Measurements from ENCODE around the genes CYP4F11, OR10H4, HSH2D and FAM32A.

DNA sequence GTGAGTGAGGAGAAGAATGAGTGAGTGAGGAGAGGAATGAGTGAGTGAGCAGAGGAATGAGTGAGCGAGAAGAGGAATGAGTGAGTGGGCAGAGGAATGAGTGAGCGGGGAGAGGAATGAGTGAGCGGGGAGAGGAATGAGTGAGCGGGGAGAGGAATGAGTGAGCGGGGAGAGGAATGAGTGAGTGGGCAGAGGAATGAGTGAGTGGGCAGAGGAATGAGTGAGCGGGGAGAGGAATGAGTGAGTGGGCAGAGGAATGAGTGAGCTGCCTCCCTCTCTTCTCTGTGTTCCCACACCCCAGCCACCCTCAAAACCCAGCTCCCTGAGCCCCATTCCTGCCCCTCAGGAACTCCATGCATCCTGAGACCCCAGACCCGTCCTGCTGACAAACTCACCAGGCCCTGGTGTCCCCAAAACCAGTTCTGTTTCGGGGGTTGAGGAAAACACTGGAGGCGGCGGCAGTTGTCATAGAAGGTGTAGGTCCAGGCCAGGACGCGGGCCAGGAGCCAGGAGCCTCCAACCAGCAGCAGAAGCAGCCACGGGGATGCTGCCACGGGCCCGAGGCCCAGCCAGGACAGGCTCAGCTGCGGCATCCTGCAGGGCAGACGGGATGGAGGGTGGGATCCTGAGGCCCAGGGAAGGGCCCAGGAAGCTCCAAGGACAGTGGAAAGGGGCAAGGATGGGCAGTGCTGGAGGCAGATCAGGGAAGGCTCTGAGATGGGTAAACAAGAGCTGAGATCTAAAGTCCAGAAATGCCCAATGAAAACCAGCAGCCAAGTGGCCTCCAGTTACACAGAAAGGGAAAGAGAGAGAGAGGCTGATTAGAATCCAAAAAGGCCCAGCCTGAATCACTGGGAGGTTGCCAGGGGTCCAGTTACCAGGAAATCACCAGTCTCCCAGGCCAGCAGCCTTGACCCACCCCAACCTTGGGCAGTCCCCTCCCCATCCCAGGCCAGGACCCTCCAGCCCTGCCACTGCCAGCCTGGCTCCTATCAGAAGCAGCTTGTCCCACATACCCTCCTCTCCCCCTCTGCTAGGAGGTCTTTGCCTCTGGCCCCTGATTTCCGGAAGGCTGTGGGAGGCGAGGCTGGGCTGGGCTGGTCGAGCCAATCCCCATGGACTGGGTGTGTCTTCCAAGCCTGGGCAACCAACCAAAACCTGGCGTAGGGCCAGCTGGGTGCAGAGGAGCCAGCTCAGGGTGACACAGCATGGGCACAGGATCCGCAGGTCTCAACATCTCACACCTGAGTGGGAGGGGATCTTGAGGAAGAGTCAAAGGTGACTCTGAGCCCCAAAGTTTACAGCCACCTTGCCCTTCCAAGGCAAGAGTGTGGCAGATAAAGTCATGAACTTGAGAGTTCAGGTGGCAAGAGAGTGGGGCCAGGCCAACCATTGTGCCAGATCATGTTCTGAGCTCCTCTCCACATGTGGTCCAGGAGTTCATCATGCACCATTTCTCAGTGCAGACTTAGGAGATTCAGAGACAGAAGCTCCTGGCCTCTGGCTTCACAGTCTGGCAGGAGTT, at the start of gene CYP4F11:
CYP4F11 (minus strand) TSS at position 714 of the 1,525 bp plus-strand sequence.
- PRO-cap, 6 experiments = peak in 1 of 6 experiments; most common plus-strand start position 1,182 of the sequence (in 1); most common minus-strand start position 1,076 of the sequence (in 1)
- RAMPAGE, long total RNA, 2 experiments = start-site peak on the minus strand in 1 of 2 experiments, centred at position 1,054 of the sequence, 17 reads per replicate
- RRBS = no CpG with 5 or more reads among the region's 22 CpGs

DNA sequence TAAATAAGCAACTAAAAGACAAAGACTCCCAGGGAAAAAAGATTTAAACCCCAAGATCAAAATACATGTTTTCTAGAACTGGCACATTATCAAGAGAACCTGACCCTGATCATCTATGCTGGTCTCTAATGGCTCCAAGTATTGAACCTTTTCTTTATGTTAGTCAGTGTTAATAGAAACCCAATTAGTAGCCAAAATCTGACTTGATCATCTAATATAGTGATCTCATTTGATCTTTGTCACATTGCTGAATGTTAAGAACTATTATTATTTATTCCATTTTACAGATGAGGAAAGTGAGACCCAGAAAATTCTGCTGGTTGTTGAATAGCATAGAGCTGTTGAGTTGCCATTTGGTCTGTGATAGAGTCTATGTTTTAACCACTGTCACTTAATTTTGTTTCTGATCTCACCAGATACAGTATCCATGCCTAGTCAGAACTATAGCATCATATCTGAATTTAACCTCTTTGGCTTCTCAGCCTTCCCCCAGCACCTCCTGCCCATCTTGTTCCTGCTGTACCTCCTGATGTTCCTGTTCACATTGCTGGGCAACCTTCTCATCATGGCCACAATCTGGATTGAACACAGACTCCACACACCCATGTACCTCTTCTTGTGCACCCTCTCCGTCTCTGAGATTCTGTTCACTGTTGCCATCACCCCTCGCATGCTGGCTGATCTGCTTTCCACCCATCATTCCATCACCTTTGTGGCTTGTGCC, at the start of gene OR10H4:
OR10H4 (plus strand) TSS at position 428 of the 724 bp plus-strand sequence.
- PRO-cap, 6 experiments = no peak in any of the 6 experiments
- RAMPAGE, long total RNA, 2 experiments = no peak in any of the 2 experiments
- RRBS = no CpG with 5 or more reads among the region's 2 CpGs

GRCh38 chr19:15956057-15956572, 7.3 kb downstream of the OR10H4 start:
- PRO-cap, 6 experiments = no peak in any of the 6 experiments
- RAMPAGE, long total RNA, 2 experiments = no peak in any of the 2 experiments
- RRBS = no CpG with 5 or more reads among the region's 4 CpGs

DNA sequence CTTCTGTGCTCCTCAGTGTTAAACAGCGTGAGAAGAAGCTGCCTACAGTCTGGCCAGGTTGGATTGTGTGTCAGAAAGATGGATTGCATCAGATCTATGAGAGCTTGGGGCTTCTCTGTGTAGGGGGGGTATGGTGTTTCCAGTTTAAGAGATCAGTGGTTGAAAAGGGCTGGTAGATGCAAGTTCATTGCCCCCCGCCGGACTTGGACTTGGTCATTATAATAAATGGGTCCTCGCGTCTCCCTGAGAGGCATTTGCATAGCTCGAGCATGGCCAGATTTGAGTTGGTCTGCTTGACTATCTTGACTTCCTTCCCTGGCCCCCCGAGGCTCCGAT, 52.8 kb downstream of the OR10H4 start:
- PRO-cap, 6 experiments = peak in 1 of 6 experiments; most common minus-strand start position 204 of the sequence (in 1)
- RAMPAGE, long total RNA, 2 experiments = no peak in any of the 2 experiments
- RRBS = no CpG with 5 or more reads among the region's 8 CpGs

- PRO-cap, 6 experiments = no peak in any of the 6 experiments
- RAMPAGE, long total RNA, 2 experiments = no peak in any of the 2 experiments
- RRBS = no CpG with 5 or more reads among the region's 21 CpGs
Measured at GRCh38 chr19:16014765-16015826, 61.2 kb upstream of the TPM4 start.

- PRO-cap, 6 experiments = peak in 2 of 6 experiments; most common plus-strand start chr19:16070559 (in 1); most common minus-strand start chr19:16070536 (in 2)
- RAMPAGE, long total RNA, 2 experiments = no peak in any of the 2 experiments
- RRBS = 28% methylated on average over 8 of the region's 17 CpGs
Measured at GRCh38 chr19:16070187-16070984, 5.9 kb upstream of the TPM4 start.

GRCh38 chr19:16126205-16126769, 14.6 kb downstream of the RAB8A start:
- PRO-cap, 6 experiments = no peak in any of the 6 experiments
- RAMPAGE, long total RNA, 2 experiments = no peak in any of the 2 experiments
- RRBS = no CpG with 5 or more reads among the region's 14 CpGs

GRCh38 chr19:16143334-16144072, at the start of gene HSH2D:
Gene HSH2D, plus strand, starts transcription at chr19:16143685.
- PRO-cap, 6 experiments = no peak in any of the 6 experiments
- RAMPAGE, long total RNA, 2 experiments = no peak in any of the 2 experiments
- RRBS = no CpG with 5 or more reads among the region's 15 CpGs

- PRO-cap, 6 experiments = peak in 6 of 6 experiments; most common plus-strand start chr19:16185413 (in 4); most common minus-strand start chr19:16185214 (in 5)
- RAMPAGE, long total RNA, 2 experiments = start-site peak on the plus strand in 2 of 2 experiments, at chr19:16185410-16185433 at its widest, 831 to 856 reads per replicate
- RRBS = 1% methylated on average over 6 of the region's 39 CpGs
Measured at GRCh38 chr19:16184909-16185651, at the start of gene FAM32A. Gene FAM32A, plus strand, starts transcription at chr19:16185410.

GRCh38 chr19:16203175-16203812, 5.6 kb downstream of the AP1M1 start:
- PRO-cap, 6 experiments = no peak in any of the 6 experiments
- RAMPAGE, long total RNA, 2 experiments = start-site peak on the plus strand in 2 of 2 experiments, at chr19:16203477-16203613 at its widest, 16 to 31 reads per replicate
- RRBS = no CpG with 5 or more reads among the region's 18 CpGs

- PRO-cap, 6 experiments = peak in 4 of 6 experiments; most common plus-strand start chr19:16286150 (in 1); most common minus-strand start chr19:16286101 (in 4)
- RAMPAGE, long total RNA, 2 experiments = no peak in any of the 2 experiments
- RRBS = no CpG with 5 or more reads among the region's 29 CpGs
Measured at GRCh38 chr19:16285784-16286799, 38.5 kb upstream of the KLF2 start.

DNA sequence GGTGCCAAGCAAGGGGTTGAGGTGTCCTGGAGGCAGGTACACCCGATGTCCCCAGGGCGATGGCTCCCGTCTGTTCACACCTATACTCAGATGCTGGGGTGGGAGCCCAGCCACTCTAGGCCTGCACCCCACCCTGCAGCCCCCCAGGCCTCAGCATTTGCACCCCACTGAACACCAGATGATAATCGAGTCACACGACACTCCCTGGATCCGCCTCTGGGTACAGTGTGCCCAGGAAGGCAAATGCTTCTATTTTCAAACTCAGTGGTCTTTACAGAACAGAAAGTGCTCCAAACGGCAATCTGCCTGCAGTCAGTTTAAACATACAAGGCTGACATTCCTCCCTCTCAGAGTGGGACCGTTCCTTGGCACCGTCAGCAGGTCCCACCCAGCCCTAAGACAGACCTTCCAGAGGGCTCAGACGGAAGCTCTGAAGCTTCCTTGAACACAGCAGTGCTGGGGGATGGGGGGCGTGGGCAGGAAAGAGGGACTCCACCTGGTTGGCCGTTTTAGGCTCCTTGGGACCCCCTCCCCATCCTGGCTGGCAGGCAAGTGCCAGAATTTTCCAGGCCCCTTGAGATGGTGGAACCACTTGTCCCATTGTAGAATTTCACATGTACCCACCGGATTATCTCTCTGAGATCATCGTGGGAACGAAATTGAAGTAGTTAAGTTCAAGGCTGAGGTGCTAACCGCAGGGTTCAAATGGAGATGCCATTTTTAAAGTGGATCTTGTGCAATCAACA, 45.9 kb downstream of the KLF2 start:
- PRO-cap, 6 experiments = no peak in any of the 6 experiments
- RAMPAGE, long total RNA, 2 experiments = no peak in any of the 2 experiments
- RRBS = no CpG with 5 or more reads among the region's 16 CpGs

- PRO-cap, 6 experiments = no peak in any of the 6 experiments
- RAMPAGE, long total RNA, 2 experiments = no peak in any of the 2 experiments
- RRBS = no CpG with 5 or more reads among the region's 12 CpGs
Measured at GRCh38 chr19:16401973-16402485, 69.7 kb downstream of the EPS15L1 start.

GRCh38 chr19:16404333-16405041, 67.3 kb downstream of the EPS15L1 start:
- PRO-cap, 6 experiments = no peak in any of the 6 experiments
- RAMPAGE, long total RNA, 2 experiments = no peak in any of the 2 experiments
- RRBS = 69% methylated on average over 6 of the region's 23 CpGs

DNA sequence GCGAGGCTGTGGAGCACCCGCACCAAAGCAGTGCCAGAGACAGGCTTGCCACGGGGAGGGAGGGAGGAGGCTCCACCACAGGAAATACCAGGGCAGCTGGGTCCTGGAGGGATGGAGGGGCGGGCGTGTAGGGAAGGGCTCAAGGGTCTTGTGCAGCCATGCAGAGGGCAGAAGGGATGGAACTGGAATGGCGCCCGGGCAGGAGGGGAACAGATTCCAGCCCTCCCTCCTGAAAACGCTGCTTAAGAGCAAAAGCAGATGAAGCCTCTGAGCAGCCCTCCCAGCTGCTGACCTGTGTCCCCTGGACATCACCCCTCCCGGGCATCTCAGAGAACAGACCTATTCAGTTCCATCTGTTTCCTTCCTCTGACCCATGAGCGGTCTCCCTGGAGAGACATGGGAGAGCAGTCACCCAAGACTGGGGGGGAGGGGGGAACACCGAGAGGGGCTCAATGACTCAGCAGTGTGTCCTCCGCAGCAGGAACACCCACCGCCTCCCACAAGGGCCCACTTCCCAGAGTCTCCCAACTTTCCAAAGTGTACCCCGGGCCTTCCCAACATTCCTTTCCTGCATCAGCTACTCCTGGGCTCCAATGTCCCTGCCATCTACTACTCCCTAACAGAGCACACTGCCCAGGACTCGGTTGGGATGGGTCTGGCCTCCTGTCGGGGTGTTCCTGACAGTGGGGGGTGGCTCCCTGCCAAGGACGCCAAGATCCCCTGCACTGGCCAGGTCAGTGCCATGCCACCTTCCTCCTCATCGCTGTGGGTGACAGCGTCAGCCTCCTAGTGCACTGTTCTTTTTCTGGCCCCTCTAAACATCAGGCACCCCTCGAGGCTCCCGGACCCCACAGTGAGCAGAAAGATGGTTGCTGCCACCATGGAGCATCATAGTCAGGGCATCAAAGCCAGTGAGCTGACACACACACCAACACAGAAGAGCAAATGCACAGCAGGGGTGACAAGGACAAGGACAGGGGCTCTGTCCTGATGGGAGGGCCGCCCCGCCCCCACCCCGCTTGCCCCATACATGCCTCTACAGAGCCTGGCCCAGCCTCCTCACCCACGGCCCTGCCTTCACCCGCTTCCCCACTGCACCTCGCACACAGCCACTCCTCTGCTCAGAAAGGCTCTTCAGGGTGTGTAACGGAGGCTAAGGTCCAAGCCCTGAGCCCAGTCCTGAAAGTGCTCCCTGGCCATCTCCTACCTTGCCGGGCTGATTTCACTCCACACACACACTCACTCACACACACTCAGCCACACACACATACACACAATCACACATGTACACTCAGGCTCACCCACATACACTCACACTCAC, 13.9 kb downstream of the EPS15L1 start:
- PRO-cap, 6 experiments = peak in 1 of 6 experiments; most common plus-strand start position 1,124 of the sequence (in 1); most common minus-strand start position 631 of the sequence (in 1)
- RAMPAGE, long total RNA, 2 experiments = no peak in any of the 2 experiments
- RRBS = no CpG with 5 or more reads among the region's 29 CpGs

DNA sequence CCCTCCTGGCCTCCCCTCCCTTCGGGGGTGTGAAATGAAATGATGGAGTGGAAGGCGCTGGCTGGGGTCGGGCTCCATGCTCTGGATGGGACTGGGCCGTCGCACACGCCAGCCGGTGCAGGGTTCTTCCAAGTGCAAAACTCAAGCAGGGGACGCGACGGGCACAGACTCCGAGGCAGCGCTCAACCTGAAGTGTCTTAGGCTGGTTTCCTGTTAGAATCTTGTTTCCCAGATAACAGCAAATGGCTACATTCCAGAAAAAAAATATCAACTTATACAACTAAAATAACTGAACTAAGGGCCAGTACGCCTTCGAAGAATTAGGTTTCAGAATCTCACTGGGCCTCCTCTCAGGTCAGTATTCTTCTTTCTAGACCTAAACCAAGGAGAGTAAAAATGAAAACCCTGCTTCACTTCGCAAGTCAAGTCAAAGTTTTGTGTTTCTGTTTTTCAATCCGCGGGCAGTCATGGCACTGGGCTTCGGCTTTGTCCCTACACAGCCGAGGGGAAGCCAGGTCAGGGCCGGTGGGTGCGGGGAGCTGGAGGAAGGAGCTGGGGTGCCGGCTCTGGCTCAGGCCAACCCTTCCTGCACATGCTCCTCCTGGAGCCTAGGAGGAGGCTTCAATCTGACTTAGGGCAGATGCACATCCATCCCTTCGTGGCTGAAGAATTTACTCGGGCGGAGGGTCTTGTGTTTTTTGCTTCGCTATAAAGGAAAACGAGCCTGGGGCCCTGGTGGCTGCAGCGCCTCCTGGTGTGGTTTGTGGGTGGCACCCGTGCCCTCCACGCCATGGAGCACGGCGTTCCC, 22.2 kb downstream of the C19orf44 start:
- PRO-cap, 6 experiments = no peak in any of the 6 experiments
- RAMPAGE, long total RNA, 2 experiments = no peak in any of the 2 experiments
- RRBS = no CpG with 5 or more reads among the region's 32 CpGs

GRCh38 chr19:16543110-16543528, 882 bp upstream of the CHERP start:
- PRO-cap, 6 experiments = no peak in any of the 6 experiments
- RAMPAGE, long total RNA, 2 experiments = no peak in any of the 2 experiments
- RRBS = no CpG with 5 or more reads among the region's 9 CpGs

GRCh38 chr19:16566097-16566599, 6.1 kb downstream of the SLC35E1 start:
- PRO-cap, 6 experiments = no peak in any of the 6 experiments
- RAMPAGE, long total RNA, 2 experiments = no peak in any of the 2 experiments
- RRBS = no CpG with 5 or more reads among the region's 12 CpGs

GRCh38 chr19:16591008-16591751, 19.0 kb upstream of the SLC35E1 start:
- PRO-cap, 6 experiments = no peak in any of the 6 experiments
- RAMPAGE, long total RNA, 2 experiments = no peak in any of the 2 experiments
- RRBS = no CpG with 5 or more reads among the region's 4 CpGs

DNA sequence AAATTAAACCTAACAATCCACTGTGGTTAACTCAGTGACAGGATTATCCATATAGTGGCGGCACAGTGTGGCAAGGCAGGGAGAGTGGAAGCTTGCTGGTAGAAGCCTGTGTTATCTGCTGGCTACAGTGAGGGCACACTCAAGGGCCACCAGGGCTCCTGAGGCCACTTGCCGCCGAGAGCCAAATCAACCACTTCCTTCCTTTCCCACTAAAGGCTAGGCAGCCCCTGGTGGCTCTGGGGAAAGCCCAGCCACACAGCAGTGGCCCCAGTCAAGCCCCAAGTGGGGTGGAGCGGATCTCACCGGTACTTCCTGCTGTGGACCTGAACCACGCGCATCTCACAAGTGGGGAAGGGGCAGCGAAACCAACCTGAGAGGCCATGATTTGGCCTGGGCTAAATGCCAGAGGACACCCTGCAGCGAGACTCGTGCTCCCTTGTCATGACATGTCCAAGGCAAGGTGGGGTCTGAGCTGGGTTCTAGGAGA, 21.9 kb upstream of the SLC35E1 start:
- PRO-cap, 6 experiments = no peak in any of the 6 experiments
- RAMPAGE, long total RNA, 2 experiments = no peak in any of the 2 experiments
- RRBS = no CpG with 5 or more reads among the region's 10 CpGs

Data from heart left ventricle (tissue), 7 donors.